ENCODE measurements around the genes ULK4, CCDC13, CYP8B1 and SNRK.

DNA sequence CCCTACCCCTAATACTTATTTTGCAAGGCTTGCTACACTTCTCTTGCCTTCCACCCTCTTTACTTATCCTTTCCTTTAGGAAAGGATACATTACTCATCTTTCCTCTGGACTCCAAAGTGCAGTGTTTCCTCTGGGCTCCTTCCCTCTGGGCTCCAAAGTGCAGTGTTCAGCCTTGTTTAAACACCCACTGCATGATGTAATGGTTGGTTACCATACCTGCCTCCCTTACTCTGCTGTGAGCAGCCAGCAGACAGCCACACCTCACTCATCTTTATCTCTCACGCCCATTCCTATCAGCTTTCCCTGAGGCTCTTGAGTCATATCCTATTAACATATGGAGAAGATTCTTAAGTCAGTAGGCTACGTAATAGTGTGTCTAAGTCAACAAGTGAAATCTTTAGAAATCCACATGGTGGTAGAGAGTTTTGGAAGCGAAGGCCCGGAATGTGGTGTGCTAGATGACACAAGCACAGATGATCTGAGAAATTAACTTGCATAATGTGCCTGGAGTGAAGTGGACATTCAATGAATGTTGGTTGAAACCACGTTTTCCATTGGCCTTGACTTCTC lies 97.2 kb upstream of the CTNNB1 start:
- PRO-cap, result no peak

GRCh38 chr3:41681271-41682034 lies 280.4 kb downstream of the ULK4 start:
- PRO-cap, result no peak

GRCh38 chr3:41961917-41962786 lies at the start of gene ULK4:
Gene ULK4, minus strand, starts transcription at chr3:41962103.
- PRO-cap, result bidirectional peak, plus-strand start at chr3:41962370, minus-strand start at chr3:41962085; unidirectional peak, plus-strand start at chr3:41962585

- PRO-cap, result bidirectional peak, plus-strand start at chr3:42015000, minus-strand start at chr3:42014714
Observed at GRCh38 chr3:42014587-42014962, 52.7 kb upstream of the ULK4 start.

- PRO-cap, result no peak
Observed at GRCh38 chr3:42043560-42043964, 47.6 kb upstream of the TRAK1 start.

GRCh38 chr3:42066502-42067223 lies 24.5 kb upstream of the TRAK1 start:
- PRO-cap, result no peak

DNA sequence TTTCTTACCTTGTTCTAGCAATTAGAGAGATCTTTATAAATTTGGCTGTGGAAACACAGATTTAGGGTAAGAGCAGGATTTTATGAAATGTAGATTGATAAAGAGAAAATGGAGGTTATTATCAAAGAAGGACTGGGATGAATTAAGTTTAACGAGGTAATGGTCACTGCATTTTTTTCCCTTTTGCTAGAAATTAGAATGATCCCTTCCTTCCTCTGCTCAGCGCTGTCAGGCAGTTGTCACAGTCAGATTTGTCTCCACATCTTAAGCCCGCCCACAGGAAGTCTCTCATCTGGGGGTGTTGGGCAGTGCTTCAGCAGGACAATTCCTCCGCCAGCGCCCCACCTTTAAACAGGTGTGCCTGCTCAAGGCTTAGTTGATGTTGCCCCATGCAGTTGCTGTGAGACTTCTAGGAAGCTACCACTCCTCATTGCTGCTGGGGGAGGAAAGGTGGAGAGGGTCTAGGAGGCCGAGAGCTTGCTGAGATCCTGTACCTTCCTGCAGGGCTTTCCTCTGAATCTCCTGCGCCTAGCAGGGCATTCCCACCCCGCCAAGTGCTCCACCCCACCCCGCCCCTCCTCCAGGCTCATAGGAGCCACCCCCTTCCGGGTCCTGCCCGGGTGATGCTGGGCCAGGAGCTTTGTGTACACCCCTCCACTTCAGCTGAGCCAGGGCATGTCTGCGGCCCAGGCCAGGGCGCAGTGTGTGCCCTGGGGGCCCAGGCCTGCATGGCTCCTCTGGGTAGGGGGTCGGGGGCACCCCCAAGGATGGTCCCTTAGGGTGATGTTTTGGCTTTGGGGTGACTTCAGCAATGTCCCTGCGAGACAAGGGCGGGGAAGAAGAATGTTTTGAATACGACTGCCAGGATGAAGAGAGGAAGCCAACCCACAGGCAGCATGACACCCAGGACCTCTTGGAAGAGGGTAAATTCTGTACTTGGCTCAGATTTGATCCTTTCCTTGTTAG lies 68.7 kb downstream of the TRAK1 start:
- PRO-cap, result bidirectional peak, plus-strand start at position 291 of the sequence, minus-strand start at position 227 of the sequence; bidirectional peak, plus-strand start at position 662 of the sequence, minus-strand start at position 515 of the sequence

DNA sequence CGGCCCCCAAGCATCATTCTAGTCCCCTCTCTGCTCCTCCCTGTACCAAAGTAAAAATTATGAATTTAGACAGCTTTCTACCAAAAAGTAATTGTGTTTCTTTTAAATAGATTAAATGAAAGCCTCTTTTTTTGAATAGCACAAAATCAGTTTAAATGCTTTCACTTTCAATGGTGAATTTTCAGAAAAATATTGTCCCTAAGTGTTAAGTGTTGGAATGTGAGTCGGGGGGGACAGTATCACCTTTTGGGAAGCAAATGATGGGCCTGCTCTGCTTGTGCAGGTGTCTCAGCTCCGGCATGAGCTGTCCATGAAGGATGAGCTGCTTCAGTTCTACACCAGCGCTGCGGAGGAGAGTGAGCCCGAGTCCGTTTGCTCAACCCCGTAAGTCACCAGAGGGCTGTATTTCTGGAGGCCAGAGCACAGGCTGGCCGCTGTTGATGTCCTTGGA lies 78.2 kb downstream of the CCK start:
- PRO-cap, result no peak

- PRO-cap, result no peak
Observed at GRCh38 chr3:42505000-42505711, 2.7 kb downstream of the VIPR1 start.

GRCh38 chr3:42536253-42537195 lies 34.1 kb downstream of the VIPR1 start:
- PRO-cap, result no peak

DNA sequence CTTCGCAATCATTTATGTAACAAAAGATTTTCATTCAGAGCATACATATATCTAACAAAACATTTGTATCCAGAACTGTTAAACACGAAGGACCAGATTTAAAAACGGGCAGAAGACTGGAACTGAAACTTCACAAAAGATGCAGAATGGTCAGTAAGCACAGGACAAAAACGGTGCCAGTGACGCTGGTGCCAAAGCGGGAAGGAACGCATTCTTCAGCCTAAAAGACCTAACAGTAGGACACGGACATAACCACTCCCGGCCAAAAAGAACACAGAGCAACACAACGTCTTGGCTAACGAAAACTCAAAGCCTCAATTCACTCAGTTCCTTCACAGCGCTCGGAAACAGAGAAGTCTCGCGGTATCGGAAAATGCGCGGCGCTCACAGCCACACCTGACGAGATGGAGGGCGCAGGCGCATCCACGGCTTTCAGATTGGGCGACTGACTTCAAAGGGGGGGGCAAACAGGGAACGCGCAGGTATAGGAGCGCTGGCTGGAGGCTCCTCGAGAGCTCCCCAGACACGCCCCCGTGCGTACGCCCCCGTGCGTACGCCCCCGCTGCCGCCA lies 386 bp upstream of the NKTR start:
- PRO-cap, result bidirectional peak, plus-strand start outside the sequence, minus-strand start at position 308 of the sequence

- PRO-cap, result no peak
Observed at GRCh38 chr3:42666341-42667140, 13.0 kb downstream of the ZBTB47 start.

- PRO-cap, result no peak
Observed at GRCh38 chr3:42739562-42740447, 33.2 kb downstream of the CCDC13 start.

- PRO-cap, result unidirectional peak, plus-strand start at chr3:42772813; bidirectional peak, plus-strand start at chr3:42773348, minus-strand start at chr3:42773173
Observed at GRCh38 chr3:42772392-42773464, at the start of gene CCDC13. Gene CCDC13, minus strand, starts transcription at chr3:42773253.

DNA sequence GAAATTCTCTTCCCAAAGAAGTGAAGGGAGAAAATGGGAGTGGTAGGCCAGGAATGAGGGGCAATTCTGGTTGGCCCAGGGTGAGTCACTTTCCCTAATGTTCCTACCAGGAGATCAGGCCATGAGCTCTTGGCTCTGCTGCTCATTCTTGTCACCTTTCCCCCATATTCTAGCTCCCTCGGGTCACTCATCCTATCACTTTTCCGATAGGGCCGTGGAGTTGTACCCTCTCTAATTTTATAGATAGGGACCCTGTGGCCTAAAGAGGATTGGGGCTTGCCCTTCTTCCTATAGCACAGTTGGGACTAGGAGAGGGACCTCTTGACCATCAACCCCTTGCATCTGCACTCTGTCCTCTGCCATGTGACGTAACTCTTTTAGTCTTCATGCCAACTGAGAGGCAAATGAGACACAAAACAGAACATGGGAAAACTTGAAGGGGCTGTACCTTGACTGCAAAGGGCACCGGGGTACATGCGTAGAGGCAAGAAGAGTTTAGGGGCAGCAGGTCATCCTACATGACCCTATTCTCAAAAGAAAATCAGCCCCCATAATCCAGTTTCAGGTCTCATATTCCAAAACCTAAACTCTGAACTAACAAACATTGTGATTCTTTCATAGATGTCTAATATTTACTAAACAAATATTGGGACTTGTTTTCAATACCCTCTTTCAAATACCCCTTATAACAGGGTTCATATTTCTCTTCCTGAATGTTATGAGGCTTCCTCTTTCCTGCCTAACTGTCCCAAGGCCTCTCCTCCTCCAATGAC lies 20.3 kb downstream of the ACKR2 start:
- PRO-cap, result no peak

DNA sequence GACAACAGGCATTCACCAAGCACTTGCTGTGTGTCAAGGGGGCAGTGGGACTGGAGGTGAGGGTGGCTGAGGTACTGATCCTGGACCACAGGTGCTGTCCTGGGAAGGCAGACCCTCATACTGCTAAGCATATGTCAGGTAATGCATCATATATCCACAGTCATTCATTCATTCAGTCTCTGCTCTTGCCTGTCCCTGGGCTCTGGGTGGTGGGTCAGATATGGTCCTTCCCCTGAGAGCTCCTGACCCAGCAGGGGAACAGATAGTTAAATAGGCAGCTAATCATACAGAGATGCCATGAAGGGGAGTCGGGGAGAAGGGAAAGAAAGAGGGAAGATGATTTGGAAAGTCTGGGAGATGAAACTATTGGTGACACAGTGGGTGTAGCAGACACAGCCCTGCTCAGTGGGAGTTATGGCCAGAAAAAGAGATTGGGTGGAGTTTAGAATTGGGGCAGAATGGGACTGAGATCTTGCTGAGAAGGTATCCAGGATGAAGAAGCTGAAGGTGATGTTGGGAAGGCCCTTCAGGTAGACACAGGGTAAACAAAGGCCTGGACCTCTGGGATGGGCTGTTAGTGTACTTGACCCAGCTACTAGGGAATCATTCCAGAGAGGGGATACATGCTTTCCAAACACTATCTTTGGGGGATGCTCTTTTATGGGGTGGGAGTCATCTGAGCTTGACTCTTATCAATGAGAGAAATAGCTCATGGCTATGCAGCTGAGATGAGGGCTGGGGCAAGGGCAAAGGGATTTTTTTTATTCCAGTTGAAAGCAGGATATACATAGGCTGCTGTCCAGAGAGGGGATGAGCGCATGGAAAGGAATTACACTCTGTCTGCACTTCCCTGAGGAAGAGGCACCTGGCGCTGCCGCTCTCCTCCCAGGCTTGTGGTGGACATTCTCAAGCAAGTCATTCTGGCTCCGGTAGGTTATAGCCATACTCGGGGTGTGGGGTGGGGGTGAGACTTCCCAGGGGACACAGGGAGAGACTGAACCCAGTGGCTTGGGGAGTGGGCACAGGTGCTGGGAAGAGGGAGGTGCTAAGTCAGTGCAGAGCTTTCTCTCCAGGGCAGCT lies 24.8 kb downstream of the CYP8B1 start:
- PRO-cap, result no peak

GRCh38 chr3:42875725-42876411 lies at the start of gene CYP8B1:
Gene CYP8B1, minus strand, starts transcription at chr3:42875879.
- PRO-cap, result no peak

DNA sequence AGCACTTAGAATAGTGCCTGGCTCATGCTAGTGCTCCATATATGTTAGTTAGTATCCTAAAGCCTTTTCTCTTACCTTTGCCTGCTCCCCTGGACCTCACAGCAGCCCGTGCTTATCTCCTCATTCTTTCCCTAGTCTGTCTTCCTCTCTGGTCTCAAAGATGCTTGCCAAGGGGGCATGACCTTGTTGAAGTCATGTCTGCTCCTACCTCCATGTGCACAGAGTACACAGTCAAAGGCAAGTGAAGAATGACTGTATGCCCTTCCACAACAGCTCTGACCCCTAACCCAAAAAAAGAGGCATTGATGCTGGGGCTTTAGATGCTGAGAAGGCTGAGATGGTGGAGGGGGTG lies 740 bp upstream of the CYP8B1 start:
- PRO-cap, result no peak

DNA sequence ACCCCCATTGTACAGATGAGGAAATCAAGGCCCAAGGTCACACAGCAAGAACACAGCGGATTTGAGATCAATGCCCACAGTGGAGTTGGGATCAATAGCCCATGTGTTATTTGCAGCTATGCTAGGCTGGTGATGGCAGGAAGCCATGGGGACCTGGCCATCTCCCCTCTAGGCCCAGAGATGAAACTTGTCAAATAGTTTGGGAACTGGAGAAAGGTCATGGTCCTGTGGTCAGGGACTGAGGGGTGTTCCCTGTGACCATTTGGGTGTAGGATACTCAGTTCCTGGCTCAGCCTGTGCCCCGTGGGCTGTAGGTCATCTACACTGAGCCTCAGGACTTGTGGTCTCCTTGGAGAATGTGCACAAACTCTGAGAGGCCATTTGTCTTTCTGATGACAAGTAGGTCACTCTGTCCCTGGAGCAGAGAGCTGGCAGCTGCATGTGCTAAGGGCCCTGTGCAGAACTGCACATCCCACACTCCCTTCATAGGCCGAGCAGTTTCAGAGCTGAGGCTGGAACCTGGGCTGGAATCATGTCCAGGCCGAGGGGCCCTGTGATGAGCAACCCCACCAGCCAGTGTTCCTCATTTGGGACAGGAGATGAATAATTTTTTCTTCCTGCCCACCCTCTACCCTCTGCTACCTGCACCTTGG lies 17.6 kb downstream of the GASK1A start:
- PRO-cap, result no peak

DNA sequence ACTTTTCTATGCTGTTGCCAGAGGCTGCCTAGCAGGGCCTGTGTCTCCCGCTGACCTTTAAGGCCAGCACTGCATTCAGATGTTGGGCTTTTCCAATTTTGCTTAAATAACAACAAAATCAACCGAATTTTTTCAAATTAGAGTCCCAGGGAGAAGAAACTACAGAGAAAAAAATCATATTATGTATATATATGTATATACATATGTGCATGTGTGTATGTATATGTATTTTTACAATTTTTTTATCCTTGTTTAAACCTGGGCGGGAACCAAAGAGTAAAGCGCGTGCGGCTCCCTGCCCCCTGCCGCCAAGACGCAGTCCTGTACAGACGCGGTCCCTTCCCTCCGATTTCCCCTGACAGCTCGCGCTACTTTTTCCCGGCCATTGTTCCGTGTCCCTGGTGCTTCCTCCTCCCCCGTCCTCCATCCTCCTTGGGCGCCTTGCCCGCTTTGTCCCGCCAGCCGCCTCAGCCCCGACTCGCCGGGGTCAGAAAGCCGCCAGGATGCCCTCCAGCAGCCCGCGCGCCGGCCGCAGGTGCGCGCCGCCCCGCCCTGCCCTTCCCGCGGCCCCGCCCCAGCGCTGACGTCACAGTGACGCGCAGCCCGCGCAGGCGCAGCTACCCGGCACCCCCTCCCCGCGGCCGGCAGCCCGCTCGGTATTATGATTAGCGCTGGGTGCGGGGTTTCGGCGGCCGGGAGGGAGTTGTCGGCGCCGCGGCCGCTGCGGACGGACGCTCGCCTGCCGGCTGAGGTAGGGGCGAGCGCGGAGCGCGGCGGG lies at the start of gene SNRK:
SNRK (plus strand) TSS at position 616 of the 778 bp plus-strand sequence.
- PRO-cap, result bidirectional peak, plus-strand start at position 662 of the sequence, minus-strand start at position 527 of the sequence